Hair follicular keratinocyte (primary cell): ENCODE measurements around a stretch of chr6.

DNA sequence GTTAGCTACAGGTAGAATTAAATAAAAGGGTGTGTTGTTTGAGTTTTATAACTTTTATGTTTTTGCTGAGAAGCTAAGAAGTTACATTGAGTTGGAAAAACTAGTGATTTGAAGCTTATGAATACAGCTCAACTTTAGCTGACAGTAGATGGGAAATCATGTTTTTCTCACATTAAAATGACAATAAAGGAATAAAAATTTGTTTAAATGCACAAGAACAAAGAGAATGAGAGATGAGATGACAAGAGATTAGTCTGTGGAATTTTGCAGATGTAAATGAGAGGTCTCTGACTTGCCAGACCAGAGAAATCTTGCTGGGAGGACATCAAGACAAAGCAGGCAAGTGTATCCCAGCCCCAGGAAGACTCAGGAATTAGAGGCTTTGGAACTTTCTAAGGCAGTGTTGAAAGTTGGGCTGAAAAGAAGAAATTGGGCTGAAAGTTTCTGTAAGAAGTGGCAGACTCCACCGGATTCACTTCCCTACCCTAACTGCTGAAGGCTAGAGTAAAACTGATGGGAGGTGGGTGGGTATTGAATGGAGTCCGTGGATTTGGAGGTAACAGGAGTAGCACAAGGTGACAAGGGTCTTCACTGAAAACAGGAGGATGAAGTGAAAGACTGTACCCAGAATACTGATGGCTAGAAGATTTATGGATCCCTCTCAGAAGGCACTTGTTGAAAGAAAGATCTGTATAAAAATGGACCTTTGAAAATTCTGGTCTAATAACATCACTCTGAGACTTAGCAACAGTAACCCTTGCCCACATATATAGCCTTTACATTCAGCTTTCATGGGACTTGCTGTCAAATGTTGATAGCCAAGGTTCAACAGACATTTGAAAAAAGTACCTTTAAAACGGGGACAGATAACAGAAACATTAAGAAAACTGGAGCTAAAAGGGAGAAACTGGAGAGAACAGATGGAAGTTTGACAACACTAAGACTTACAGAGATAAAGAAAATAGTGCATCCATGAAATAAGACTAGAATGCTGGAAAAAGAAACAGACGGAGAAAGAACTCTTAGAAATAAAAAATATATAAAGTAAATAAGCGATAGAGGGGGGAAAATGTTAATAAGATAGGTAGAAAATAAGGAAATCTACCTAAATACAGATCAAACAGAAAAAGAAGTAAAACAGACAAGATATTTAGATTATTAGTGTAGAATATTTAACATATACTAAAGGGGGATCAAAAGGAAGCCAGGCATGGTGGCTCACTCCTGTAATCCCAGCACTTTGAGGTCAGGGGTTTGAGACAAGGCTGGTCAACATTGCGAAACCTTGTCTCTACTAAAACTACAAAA is 54.9 kb downstream of the AFDN start:
- RAMPAGE, long total RNA: no peak

DNA sequence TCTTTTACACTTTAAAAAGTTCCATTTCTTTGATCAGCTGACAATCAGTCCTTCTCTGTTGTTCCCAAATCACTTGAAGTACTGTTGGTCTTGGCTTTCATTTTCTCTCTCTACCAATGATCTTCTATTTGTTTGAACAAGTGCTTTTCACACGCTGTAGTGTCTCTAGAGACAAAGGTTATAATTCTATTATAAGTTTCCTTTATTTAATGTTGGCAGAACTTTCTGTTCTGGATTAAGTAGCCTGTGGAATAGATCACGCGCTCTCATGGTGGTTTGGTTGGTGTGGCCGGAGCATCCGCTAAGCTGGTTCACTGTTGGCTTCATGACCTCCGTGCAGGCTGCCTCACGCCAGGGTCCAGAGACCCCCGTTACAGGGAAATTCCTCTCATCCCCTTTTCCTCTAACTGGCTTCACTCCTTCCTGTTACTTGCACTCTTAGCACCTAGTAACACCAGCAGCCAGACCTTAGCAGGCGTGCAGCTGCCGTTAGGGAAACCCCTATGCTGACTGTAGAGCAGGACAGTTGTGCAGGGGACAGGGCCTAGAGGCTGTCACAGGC is 30.9 kb upstream of the KIF25 start:
- RAMPAGE, long total RNA: no peak

GRCh38 chr6:168035029-168035858 is 37.8 kb downstream of the KIF25 start:
- RAMPAGE, long total RNA: no peak

- RAMPAGE, long total RNA: no peak
These were observed 14.0 kb upstream of the FRMD1 start for GRCh38 chr6:168092872-168093454.

DNA sequence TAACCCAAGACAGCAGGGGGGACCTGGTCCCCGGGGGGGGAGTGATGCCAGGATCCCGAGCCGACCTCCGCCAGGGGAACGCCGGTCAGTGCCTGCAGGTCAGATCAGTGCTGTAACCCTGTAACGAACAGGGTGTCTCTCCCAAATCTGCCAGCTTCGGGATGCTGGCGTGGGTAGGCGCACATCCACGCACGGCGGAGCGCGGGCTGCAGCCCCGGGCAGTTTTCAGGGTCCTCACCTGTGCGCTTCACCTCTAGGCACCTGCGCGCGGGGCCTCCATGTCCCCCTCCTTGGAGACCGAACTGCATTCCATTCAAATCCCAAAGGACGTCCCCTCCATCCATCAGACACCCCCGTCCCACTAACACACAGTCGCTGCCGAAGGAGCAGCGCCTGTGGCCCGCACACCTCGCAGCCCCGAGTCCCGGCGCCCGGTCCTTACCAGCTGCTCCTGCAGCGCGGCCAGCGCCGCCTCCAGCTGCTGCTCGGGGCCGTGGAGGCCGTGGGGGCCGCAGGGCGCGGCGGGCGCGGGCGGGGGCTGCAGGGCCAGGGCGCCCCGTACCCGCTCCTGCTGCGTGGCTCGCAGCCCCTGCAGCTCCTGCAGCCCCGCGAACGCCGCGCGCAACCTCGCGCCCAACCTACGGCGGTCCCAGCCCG is 503 bp downstream of the DACT2 start:
- RAMPAGE, long total RNA: no peak

DNA sequence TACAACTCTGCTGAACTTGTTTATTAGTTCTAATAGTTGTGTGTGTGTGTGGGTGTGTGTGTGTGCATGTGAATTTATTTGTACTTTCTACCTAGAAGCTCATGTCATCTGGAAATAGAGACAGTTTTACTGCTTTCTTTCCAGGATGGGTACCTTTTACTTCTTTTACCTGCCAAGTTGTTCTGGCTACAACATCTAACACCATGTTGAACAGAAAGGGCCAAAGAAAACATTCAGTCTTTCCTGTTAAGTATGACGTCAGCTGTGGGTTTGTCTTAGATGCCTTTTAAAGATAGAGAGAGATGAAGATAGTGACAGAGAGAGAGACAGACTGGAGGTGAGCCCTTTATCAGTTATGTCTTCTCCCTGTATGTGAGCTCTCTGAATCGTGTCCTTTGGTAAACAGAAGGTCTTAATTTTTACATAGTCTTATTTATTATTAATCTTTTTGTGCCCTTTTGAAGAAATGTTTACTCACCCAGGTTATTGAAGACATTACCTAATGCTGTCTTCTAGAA is 3.4 kb upstream of the DACT2 start:
- RAMPAGE, long total RNA: no peak

- RAMPAGE, long total RNA: no peak
These were observed 22.9 kb upstream of the SMOC2 start for GRCh38 chr6:168418125-168418479.

GRCh38 chr6:168541238-168541558 is 100.2 kb downstream of the SMOC2 start:
- RAMPAGE, long total RNA: no peak

- RAMPAGE, long total RNA: no peak
These were observed 226.1 kb downstream of the SMOC2 start for GRCh38 chr6:168666903-168667752.

- RAMPAGE, long total RNA: no peak
These were observed 369.2 kb downstream of the THBS2 start for GRCh38 chr6:168884417-168884899.

- RAMPAGE, long total RNA: no peak
These were observed 347.9 kb downstream of the THBS2 start for GRCh38 chr6:168905466-168906443.

DNA sequence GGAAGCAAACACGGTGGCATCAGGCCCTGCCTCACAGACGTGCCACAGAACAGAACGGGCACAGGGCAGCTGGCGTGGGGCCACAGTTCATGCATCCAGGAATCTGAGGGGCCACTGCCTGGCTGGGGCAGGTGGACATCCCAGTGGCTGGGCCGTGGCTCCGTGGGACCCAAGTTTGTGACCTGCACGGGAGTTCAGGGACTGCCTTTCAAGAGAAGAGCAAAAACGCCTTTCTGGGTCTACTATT is 15.9 kb downstream of the THBS2 start:
- RAMPAGE, long total RNA: no peak

DNA sequence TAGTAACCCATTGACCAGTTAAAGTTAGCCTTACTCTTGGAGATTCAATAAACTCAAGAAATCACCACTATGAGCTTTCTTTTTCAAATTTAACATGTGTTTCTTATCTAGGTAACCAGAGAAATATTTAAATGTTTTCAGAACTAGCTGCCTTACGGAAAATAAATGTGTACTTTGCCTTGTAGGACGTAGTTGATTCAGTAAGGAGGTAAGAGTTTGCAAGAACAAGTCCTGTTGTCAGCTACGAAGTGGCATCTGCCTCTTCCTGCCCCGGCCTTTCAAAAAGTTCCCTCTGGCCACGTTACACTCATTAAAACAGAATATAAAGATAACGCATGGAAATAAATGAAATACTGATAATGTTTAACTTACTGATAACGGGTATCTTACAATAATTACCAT is 85.9 kb upstream of the THBS2 start:
- RAMPAGE, long total RNA: no peak

- RAMPAGE, long total RNA: no peak
These were observed 172.0 kb downstream of the WDR27 start for GRCh38 chr6:169529869-169530245.

DNA sequence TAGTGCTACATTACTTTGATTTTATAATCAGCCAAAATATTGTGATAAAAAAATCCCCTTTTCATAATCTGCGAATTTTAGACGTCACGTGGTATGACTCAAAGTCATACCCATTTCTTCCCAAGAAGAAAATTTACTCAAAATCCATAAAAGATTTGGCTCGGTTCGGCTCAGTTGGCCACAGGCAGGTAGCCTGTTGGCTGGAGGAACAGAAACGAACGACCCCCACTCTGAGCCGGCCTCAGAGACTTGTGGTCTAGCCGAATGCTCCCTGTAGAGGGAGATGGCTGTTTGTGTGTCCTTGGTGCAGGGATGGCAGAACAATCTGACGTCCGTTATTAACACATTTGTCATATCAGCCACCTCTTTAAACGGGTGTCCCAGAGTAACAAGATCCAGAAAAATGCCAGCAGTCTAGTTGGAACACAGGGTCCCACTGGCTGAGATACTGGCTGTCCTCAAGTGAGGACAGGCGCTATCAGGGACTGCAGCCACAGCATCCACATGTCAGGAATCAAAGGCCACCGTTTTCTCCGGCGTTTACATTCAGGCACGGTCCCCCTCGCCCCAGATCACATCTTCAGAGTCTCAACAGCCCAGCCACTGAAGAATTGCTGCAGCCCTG is 247.5 kb downstream of the DLL1 start:
- RAMPAGE, long total RNA: no peak

DNA sequence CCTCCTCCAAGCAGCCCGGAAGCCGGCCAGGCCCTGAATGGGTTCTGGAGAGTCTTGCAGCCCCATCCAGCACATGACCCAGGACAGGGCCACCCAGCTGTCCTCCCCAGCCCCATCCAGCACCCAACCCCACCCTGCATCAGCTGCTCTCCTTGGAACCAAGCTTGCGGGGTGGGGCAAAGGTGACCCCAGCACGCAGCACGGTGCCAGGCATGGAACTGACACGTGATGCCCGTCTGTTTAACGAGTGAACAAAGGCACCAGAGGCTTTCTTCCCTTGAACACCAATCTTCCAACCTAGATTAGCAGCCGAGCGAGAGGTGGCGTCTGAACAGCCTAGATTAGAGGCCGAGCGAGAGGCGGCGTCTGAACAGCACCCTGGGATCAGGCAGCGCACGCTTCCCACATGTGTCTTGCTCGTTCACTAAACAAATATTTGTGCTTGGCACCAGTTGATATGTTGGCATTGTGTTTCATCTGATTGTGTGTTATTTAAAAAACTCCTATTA is 112.0 kb downstream of the DLL1 start:
- RAMPAGE, long total RNA: no peak

GRCh38 chr6:170269243-170269998 is 21.5 kb downstream of the DLL1 start:
- RAMPAGE, long total RNA: no peak

DNA sequence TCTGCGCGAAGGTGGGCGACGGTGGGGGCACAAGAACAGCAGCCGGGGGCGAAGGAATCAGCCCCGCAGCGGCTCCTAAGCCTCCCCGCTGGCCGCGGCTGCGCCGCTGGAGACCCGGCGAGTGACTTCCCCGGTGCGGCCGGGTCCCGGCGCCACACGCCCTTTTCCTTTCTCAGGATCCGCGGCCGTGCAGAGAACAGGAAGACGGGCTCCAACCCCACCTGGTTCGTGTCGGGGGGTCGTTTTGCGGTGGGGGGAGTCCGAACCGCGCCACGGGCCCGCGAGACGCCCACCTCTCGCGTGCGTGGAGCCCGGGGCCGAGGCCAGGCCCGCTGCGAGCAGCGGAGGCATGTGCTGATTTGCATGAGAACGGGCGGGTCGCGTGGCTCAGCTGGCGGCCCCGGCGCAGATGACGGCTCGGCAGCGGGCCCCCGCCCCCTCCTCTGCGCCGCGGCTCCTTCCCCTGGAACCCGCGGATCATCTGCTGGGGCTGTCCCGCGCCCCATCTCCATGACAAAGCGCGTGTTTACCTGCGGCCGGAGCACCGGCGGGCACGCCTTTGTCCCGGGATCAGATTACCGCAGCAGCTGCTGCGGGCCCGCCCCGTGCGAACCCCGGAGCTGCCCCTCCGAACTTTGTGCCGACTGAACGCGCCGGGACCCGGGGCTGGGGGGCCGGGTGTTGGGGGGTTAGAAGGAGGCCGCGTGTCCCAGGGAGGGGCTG is 4.8 kb upstream of the DLL1 start:
- RAMPAGE, long total RNA: no peak

GRCh38 chr6:170306876-170307814 is 587 bp downstream of the FAM120B start:
- RAMPAGE, long total RNA: no peak

GRCh38 chr6:170368369-170369018 is 61.9 kb downstream of the FAM120B start:
- RAMPAGE, long total RNA: no peak